Neuron (in vitro differentiated cells): ENCODE data around the genes ISOC2, FIZ1, ZNF524, RFPL4A, EDDM13 and ZNF71.

- PRO-cap, result no peak
Measured at GRCh38 chr19:55322177-55323070, 2.7 kb downstream of the TMEM150B start.

DNA sequence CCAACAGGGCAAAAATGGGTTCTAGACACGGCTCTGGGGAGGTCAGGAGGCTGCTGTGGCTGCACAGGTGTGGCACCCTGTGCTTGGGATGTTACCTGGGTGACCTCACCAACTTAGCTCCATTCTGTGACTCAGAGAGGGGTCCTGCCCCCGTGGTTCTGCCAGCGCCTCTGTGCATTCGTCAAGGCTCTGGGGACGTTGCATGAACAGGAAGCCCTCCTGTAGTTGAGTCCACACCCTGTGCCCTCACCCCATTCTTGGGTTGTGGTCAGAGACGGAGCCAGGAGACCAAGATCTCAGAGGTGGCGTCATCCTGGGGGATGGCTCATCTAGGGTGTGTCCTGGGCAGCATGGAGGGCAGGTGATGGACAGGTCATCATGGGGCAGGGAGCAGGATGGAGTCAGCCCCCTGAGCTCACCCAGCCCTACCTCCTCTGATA, 2.5 kb downstream of the COX6B2 start:
- PRO-cap, result no peak

DNA sequence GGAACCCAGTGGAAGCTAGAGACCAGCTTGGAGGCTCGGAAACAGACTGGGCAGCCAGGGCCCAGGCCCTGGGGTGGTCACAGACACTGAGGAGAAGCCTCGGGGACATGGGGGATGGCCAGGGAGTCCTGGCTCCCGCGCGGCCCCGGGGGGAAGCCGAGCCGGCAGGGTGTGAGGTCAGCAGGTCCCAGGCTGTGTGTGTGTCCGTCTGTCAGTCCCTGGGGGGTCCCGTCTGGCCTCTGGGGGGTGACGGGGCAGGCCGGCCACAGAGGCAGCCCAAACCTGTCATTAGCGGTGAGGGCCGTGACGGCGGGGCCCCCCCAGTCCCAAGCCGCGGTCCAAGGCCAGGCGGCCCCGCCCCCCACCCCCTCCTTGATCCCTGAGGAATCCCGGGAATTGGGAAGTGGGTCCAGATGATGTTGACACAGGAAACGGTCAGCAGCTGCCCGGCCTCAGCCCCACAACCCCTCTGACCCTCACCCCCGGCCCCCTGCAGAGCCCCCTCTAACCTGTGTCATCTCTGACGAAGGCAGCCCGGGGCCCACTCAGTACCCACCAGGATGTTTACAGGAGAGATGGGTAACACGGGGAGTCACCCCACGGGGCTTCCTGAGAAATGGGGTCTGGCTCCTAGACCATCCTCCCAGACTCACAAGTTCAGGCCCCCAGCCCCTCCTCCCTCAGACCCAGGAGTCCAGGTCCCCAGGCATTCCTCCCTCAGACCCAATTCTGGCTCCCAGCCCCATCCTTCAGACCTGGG, 2.3 kb upstream of the TMEM190 start:
- PRO-cap, result no peak

GRCh38 chr19:55442303-55442893, 702 bp downstream of the SHISA7 start:
- PRO-cap, result bidirectional peak, plus-strand start at chr19:55442516, minus-strand start at chr19:55442532

DNA sequence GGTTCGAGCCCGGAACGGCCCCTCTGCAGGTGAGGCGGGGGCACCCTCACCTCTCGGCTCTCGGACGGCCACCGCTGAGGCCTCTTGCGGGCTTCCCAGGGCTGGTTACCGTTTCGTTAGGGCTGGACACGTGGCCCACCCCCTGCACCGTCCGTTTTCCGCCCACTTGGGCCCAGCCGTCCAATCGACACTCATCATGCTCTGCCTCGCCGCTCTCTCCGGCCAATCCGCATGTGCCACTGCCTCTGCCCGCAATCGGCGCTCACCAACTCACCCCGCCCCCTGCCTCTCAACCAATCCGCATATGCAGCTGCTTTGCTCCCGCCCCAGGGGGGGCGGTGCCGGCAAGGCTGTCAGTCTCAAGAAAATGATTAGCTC, at the start of gene ISOC2:
Gene ISOC2, minus strand, starts transcription at position 118 of the 378 bp plus-strand sequence.
- PRO-cap, result unidirectional peak, minus-strand start at position 58 of the sequence

DNA sequence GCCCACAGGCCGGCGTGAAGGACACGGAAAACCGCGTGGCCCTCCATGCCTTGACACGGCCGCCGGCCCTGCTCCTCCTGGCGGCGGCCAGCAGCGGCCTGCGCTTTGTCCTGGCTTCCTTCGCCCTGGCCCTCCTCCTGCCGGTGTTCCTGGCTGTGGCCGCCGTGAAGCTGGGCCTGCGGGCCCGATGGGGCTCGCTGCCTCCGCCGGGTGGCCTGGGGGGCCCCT, 1.3 kb downstream of the NAT14 start:
- PRO-cap, result no peak

DNA sequence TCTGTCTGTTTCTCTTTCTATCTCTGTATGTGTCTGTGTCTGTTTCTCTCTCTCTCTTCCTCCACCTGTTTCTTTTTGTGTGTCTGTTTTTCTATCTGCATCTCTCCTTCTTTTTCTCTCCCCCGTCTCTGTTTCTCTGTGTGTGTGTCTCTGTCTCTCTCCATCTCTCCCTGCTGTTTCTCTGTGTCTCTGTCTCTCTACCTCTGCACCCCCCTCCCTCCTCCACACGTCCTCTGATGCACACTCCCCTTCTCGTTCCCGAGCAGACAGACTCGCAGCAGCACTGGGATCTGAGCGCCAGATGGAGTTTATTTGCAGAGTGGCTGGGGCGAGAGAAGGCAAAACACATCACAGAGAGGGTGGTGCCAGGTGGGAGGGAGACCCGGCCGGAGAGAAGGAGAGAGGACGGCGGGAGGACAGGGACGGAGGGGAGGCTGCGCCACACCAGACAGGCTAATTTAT, 8.6 kb downstream of the SBK2 start:
- PRO-cap, result bidirectional peak, plus-strand start at position 317 of the sequence, minus-strand start at position 303 of the sequence

DNA sequence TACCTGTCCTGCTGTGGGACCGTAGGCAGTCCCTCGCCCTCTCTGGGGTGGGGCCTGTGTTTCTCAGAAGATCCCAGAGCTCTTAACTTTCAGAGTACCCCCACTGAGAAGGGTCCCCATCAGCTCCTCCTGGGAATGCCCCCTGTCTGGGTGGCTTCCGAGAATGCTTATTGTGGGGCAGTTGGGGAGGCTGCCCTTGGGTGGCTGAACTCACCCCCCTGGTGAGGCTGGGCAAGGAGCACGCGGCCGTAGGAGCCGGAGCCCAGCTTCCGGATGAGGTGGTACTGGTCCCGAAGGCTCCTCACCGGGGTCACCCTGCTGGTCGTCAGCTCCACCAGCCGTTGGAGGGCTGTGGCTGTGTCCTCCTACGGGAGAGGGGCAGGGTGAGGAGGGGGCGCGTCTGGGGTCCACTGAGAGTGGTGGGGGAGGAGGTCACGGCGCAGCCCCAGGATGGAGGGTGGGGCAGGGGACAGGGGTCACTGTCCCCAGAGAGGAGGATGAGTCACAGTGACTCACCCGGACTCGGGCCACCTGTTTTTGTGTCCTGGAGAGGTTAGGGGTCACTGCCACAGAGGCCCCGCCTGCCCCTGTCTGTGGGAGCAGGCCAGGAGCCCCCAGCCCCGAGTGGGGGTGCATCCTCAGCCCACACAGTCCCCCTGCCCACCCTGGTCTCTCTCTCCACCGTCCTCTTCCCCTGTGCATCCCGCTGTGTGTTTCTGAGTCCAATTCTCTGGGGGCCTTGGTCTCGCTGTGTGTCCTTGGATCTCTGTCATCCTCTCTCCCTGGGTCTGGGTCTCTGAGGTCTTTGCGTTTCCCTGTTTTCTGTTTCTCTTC, 541 bp downstream of the SBK3 start:
- PRO-cap, result no peak

DNA sequence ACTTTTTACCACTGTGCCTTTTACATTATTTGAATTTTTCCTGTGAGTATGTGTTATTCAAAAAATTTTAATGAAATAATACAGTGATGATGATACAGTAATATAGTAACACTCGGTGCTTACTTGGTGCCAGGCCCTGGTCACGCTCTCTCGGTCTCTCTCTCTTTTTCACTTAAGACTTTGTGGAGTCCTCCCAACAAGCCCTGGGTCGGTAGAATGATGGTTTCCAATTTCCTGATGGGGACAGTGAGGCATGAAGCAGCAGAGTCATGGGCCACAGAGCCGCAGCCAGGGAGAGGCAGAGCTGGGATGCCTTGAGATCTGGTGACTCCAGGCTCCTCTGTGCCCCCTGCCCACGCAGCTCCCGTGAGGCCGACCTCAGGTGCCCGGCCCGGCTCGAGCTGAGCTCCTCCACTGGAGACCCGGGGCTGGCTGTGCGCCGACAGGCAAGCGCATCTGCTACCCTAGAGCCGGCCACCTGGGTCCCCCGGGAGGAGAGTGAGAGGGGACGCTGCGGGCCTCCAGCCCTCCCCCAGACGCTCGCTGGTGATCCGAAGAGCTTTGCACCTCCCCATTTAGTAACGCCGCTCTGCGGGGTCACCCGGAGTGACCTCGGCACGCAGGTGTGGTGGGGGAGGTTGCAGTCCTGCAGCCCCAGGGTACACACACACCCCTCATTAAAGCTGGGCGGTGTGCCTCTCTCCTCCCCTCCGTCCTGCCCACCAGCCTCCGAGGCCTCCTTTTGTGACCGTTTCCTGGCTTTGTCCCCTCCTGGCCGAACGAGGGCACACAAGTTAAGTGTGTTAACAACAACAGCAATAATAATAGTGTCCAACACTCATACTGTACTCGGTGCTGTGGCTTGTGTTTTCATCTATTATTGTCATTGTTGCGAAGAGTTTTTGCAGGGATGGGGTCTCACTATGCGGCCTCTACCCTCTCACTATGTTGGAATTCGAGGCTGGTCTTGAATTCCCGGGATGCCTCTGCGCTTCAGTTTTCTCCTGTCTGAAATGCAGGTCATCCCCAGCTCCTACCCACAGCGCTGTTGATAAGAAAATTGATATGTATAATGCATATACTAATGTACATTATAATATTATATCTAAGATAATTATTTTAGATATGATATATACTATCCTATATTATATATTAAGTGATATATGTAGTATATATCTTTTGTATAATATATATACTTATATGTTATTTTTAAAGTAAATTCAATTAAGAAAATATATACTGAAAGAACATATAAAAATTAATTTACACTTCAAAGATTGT, 4.6 kb upstream of the SBK3 start:
- PRO-cap, result bidirectional peak, plus-strand start at position 578 of the sequence, minus-strand start at position 436 of the sequence

DNA sequence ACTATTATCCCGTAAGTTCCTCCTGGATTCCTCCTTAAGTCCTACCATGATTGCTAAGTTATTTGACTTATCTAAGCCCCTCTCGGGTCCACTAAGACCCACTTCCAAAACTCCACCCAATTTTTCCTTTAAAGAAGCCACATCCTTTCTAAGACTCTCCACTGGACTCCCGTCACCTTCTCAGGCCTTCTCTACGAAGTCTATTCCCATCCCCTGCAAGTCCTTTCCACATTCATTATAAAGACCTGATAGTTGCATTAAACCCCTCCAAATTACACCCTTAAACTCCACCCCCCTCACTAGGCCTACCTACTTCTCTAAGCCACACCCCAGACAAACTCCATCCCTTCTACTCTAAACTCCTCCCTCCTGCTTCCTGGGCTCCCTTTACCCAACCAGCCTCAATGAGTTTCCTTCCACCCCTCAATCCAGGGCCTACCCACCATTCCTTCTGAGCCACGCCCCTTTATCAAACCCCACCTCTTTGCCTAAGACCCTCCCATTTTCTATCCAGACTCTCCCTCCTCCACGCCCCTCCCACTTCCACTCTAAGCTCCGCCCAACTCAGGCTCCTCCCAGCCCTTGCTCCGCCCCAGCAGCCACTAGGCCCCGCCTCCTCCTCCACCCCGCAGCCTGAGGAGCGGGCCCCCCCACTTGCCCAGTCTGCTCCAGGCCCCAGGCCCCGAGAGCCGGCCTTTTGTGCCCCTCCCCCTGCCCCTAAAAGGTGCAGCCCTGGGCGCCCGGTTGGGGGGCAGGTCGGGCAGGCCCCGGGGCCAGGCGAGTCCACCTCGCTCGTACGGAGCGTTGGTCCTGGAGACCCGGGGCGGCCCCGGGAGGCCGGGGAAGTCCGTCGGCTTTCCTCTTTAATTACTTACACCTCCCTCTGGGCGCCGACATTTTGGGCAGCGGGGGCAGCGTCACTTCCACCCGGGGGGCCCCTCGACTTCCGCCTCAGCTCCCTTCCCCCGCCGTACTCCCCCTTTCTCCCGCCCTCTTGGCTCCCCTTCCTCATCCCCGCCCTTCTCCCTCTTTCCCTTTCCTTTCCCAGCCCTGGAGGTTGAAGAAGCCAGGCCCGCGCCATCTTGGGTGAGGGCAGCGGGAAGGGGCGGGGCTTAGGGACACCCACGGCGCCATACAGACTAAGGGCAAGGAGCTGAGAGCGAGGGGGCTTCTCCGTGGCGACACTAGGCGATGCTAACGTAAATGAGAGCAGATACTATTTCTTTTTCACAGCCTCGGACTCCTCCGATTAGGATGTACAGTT, at the start of gene FIZ1:
Gene FIZ1, minus strand, starts transcription at position 919 of the 1,264 bp plus-strand sequence.
- PRO-cap, result bidirectional peak, plus-strand start at position 1,167 of the sequence, minus-strand start at position 907 of the sequence

DNA sequence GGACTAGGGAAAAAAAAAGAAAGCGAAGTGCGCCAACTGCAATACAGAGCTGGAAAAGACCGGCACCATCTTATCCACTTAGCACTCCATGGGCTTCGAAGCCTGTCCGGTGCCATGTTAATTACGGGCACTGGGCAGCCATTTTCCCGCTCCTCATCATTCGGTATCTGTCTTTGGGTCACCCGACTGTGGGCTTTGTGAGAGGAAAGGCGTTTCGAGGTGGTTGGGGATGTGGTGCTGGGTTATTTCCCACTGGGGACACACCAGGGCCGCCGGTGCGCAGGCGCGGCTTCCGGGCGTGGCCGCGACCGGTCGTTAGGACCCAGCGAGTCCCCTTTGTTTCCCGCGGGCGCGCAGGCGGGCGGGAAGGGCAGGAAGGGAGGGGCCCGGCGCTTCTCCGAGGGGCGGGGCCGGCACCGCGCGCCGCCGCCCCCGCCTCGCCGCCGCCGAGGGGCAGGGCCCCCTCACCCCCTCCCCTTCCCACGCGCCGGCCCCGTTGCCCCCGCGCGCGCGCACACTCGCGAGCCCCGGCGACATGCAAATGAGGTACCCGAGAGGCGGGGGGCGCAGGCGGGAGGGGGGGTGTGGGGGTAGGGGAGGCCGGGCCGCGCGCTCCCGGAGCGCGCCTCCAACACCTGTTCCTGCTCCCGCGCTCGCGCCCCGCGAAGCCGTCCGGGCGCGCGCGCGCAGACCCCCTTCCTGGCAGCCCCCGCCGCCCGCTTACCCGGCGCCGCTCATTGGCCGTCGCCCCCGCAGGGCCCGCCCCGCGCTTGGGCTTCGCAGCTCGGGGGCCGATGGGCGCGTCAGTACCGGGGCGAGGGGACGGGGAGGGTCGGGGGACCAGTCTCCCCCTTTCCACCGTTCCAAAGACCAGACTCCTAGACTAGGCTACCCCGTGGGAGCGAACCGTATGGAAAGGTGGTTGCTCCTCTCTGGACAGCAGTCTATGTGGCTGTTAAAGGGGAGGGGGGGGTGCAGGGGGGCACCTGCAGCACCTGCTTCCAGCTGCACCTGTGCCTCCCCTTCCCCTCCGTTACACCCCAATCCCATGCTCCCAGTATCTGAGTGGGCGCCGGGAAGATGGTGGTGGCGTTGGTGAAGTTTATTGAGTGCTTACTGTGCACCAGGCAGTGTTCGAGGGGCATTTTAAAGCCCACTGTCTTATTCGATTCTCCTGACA, at the start of gene ZNF524:
Gene ZNF524, plus strand, starts transcription at position 426 of the 1,180 bp plus-strand sequence.
- PRO-cap, result bidirectional peak, plus-strand start at position 159 of the sequence, minus-strand start at position 191 of the sequence; bidirectional peak, plus-strand start at position 806 of the sequence, minus-strand start at position 663 of the sequence; unidirectional peak, minus-strand start at position 950 of the sequence

DNA sequence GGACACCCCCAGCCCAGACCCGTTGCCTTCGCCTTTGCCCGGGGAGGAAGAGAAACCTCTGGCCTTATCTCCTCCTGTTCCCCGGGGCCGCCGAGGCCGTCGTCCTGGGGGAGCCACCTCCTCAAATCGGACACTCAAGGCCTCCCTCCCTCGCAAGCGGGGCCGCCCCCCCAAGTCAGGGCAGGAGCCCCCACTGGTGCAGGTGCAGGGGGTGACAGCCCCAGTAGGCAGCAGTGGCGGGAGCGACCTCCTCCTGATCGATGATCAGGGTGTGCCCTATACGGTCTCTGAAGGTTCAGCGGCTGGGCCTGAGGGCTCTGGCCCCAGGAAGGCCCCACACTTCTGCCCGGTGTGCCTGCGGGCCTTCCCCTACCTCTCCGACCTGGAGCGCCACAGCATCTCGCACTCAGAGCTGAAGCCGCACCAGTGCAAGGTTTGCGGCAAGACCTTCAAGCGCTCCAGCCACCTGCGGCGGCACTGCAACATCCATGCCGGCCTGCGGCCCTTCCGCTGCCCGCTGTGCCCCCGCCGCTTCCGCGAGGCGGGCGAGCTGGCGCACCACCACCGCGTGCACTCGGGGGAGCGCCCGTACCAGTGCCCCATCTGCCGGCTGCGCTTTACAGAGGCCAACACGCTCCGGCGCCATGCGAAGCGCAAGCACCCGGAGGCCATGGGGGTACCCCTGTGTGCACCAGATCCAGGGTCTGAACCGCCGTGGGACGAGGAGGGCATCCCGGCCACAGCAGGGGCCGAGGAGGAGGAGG, 2.2 kb downstream of the ZNF524 start:
- PRO-cap, result no peak

DNA sequence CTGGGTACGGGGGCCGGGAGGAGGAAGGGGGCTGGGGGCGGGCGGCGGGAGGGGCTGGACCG, 153 bp downstream of the ZNF581 start:
- PRO-cap, result no peak

DNA sequence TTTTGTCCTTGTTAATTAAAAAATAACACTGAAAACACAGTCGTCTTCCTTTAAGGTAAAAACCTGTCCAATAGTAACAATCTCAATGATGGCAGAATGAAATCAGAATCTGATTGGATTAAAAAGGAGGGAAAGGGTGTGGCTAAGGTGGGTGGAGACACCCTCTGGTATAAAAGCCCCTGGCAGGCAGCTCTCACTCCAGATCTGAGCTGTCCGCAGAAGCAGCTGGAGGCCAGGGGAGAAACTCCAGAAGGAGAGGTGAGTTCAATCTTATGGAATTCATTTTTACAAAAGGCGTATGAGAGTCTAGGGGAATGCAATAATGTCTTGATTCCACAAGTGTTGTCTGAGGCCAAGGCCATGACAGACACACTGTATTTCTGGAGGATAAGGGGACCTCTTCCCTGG, at the start of gene RFPL4A:
Gene RFPL4A, plus strand, starts transcription at position 180 of the 408 bp plus-strand sequence.
- PRO-cap, result no peak

- PRO-cap, result no peak
Measured at GRCh38 chr19:56272707-56272948, at the start of gene EDDM13. EDDM13 (plus strand) TSS chr19:56272748.

GRCh38 chr19:56476604-56476726, 680 bp downstream of the ZNF667 start:
- PRO-cap, result no peak

DNA sequence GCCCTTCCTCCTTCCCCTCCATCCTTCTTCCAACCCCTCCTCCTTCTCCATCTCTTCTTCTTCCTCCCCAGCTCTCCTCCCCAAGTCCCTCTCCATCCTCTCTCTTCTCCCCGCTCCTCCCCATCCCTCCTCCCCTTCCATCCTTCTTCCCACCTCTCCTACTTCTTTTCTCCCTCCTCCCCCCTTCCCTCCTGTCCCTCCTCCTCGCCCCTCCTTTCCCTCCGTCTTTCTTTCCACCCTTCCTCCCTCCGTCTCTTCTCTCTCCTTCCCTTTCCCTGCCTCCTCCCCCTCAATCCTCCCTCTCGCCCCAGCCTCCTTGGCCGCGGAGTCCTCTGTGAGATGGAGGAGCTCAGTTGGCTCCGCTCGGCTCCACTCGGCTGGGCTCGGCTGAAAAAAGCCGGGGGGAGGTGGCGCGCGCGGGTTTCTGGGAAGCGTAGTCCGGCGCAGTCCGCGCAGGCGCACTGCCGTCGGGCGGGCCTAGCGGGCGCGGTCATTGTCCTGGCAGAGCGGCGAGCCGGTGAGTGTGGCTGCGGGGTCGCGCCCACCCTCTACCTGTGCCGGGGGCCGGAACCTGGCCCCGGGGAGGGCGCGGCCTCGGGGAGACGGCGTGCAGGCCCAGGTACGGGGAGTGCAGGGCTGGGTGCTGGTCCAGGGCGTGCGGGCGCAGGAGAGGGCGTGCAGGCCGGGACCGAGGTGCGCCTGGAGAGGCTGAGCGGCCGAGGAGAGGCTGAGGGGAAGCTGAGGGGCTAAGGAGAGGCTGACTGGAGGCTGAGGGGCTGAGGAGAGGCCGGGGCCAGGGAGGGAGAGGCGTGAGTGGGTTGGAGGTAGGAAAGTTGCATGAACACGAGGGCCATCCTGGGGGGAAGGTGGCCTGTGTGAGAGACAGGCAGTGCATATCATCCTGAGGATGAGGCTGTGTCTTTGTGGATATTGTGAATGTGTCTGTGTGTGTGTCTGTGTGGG, at the start of gene ZNF71:
Gene ZNF71, plus strand, starts transcription at position 493 of the 963 bp plus-strand sequence.
- PRO-cap, result bidirectional peak, plus-strand start at position 493 of the sequence, minus-strand start at position 375 of the sequence

- PRO-cap, result bidirectional peak, plus-strand start at chr19:56837878, minus-strand start at chr19:56837725; bidirectional peak, plus-strand start at chr19:56838405, minus-strand start at chr19:56838088
Measured at GRCh38 chr19:56837392-56838579, 2.7 kb downstream of the PEG3 start.

GRCh38 chr19:56981317-56981974, 138.3 kb upstream of the USP29 start:
- PRO-cap, result no peak

- PRO-cap, result no peak
Measured at GRCh38 chr19:56995218-56995895, 124.4 kb upstream of the USP29 start.